ENCODE data around the genes SYTL2, PICALM, CCDC81 and PRSS23.

GRCh38 chr11:85643151-85643774 is 4.5 kb upstream of the TMEM126A start:
- PRO-cap, 3 experiments, result no peak in any of the 3 experiments

DNA sequence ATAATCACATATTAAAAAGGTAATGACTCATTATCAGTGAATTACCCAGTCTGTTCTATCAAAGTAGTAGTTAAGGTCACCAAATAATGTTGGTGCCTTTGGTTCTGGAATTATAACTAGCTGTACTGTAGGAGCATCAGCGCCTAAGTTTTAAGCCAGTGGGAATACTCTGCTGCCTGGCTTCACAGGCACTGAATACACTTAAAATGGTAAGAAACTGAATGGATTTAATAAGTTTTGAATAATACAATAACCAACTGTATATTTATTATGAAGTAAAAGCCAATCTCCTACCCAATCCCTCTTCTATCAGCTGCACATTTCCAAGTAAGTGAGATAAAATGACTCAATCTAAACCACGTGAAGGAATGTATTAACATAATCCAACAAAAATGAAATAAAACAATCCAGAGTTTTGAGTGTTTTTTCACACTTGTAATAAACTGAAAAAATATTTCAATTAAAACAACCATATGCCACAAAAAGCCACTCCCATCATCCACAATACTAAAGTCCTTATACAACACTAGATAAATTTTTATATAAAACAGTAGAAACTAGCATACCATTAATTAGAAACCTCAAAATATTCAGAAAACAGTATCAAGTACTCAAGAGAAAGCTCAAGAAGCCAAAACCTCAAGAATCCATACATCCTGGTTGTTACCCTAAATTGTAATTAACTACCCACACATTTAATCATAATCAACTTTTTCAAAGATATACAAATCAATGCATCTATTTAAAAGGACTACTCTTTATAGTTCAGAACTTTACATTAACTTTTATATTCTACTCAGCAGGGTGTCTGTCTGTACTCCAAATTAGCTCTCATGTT is 5.4 kb downstream of the CREBZF start:
- PRO-cap, 3 experiments, result no peak in any of the 3 experiments

GRCh38 chr11:85680793-85681399 is 5.1 kb downstream of the CCDC89 start:
- PRO-cap, 3 experiments, result no peak in any of the 3 experiments

DNA sequence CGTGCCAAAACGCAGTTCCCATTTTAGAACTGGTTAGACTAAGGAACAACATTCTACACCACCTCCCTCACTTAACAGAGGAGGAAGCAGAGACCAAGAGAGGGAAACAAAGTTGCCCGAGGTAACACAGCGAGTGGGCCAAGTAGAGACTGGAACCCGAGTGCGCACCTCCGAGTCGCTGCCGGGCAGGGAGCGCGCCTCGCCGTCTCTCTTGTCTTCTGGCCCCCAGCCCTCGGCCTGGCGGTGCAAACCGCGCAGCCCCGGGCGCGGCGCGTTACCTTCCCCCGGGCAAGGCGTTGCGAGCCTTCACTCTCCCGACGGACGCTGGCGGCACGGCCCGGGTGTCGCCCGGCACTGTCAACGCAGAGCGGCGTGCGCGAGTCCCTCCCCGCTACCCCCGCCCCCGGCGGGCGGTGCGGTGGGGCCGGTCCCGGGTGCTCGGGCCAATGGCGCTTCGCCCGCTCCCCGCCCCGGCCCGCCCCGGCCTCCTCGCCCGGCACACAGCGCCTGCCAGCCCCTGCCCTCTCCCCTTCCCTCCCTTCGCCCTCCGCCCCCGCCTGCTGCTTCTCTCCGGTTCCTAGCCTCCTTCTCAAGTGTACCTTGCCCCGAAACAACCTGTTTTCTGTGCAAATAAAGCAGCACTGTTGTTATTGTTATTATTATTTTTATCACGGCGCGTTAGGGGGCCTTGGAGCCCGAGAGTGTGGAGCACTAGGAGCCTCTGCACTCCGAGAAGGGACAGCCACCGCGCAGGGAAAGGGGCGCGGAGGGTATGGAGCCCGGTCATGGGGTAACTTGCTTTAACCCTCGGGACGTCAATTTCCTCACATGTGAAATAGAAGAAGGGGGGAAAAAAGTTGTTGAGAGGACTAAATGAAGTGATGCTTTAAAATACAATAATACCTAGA is at the start of gene SYTL2:
Gene SYTL2 (minus strand): TSS at position 356 of the 908 bp plus-strand sequence.
- PRO-cap, 3 experiments, result peak in 3 of 3 experiments; most common plus-strand start position 394 of the sequence (in 1); most common minus-strand start position 356 of the sequence (in 2)

- PRO-cap, 3 experiments, result no peak in any of the 3 experiments
Observed at GRCh38 chr11:85951135-85952080, 96.2 kb downstream of the CCDC83 start.

- PRO-cap, 3 experiments, result no peak in any of the 3 experiments
Observed at GRCh38 chr11:85983728-85984102, 85.2 kb downstream of the PICALM start.

DNA sequence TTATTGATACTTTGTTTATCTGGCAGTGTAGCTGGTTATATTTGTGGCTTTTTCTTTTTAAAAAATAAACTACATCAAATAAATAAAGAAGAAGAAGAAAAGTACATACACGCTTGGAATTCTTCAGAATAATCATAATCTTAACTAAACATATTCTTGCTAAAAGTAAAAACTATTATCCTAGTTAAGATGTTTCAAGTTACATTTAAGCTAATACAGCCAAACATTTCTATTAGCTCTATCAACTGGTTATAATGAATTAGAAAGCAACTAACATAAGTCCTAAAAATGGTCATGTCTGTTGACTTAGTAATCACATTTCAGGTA is 39.3 kb downstream of the PICALM start:
- PRO-cap, 3 experiments, result no peak in any of the 3 experiments

DNA sequence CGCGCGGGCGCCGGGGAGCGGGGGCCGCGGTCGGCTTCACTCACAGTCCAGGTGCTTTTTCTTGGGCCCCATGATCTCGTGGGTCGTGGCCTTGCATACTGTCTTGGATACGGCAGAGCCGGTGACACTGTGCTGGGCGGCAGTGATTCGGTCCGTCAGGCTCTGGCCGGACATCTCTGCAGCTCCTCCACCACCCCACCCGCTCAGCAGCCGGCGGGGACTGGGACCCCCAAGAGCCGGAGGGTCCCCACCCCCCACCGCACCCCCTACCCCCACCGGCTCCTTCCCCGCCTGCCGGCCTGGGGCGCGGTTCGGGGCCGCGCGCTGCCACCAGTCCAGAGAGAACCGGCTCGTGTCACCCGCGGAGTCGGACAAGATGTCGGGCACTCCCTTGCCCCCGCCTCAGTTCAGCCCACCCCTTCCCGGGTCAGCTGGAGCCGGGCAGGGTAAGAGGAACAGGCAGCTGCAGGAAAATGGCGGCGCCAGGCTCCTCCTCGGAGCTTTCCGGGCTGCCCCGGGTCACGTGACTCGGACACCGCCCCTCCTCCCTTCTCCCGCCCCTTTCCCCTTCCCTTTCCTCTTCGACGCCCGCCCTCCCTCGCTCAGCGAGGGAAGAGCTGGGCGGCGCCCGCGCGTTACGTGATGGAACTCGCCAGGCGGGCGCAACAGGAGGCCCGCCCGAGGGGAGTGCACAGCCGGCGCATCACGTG is at the start of gene PICALM:
Gene PICALM (minus strand): TSS at position 478 of the 710 bp plus-strand sequence.
- PRO-cap, 3 experiments, result peak in 3 of 3 experiments; most common minus-strand start position 475 of the sequence (in 2)

GRCh38 chr11:86179535-86180140 is 64.9 kb upstream of the EED start:
- PRO-cap, 3 experiments, result no peak in any of the 3 experiments

- PRO-cap, 3 experiments, result no peak in any of the 3 experiments
Observed at GRCh38 chr11:86245742-86246273, 1.3 kb downstream of the EED start.

GRCh38 chr11:86261099-86261581 is 16.6 kb downstream of the EED start:
- PRO-cap, 3 experiments, result no peak in any of the 3 experiments

DNA sequence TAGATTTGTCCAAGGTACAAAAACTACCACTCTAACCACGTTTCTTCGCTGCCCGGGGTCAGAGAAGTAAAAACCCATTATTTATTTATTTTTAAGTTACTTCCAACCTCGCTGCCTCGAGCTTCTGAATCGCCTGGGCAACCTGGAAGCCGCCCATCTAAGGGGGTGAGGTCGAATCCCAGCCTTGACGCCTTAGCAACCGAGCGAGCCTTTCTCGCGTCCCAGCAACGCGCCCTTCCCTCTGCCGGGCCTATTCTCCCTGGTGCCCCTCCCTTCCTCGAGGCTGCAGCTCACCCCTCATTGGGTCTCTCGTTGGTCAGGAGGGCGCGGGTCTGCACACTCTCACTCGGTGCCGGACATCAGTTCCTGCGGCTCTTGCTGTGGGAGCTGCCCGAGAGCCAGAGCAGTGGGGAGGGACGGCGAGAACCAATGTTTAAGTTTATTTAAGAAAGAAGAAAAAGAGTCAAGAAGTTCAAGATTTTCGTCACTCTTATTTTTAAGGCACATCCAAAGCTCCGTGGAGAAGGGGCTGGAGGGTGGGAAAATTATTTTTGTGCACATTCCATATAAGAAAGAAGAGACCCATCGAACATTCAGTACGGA is at the start of gene CCDC81:
Gene CCDC81 (plus strand): TSS at position 345 of the 603 bp plus-strand sequence.
- PRO-cap, 3 experiments, result no peak in any of the 3 experiments

GRCh38 chr11:86592715-86593886 is 207.2 kb upstream of the PRSS23 start:
- PRO-cap, 3 experiments, result no peak in any of the 3 experiments

DNA sequence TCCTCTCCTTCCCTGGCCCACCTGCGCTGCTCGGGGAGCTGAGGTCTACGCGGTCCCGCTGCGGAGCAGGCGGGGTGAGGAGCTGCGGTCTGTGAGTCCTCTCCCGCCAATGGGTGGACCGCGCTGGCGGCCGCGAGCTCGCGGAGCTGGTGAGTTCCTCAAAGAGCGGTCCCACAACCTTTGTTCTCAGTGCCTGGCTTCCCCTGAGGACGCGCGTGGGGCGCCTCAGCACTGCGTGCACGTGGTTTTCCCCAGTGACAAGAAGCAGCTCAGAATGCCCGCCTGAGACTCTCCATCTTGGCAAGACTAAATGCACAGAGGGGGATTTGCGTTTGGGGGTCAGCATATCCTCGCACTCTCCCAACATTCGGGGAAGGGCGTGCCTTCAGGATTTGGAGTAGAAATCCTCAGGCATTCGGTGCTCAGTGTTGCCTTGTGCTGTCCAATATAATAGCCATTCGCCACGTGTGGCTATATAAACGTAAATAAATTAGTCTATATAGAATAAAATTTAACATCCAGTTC is 128.0 kb upstream of the PRSS23 start:
- PRO-cap, 3 experiments, result peak in 2 of 3 experiments; most common plus-strand start position 183 of the sequence (in 1); most common minus-strand start position 111 of the sequence (in 2)

GRCh38 chr11:86799660-86800837 is at the start of gene PRSS23:
Gene PRSS23, plus strand, starts transcription at chr11:86800542.
- PRO-cap, 3 experiments, result peak in 3 of 3 experiments; most common plus-strand start chr11:86800548 (in 3); most common minus-strand start chr11:86800363 (in 3)

DNA sequence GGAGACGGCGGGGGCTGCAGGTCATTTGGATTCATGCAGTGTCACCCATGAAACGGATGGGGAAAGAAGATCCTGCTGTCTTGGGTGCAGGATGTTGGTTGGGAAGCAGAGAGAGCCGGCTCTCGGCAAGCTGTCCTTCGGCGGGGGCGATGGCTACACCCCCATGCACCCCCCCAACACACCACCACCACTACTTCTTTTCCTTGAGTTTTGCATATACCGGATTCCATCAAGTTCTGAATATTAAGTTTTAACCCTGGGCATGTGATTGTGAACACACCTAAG is 438 bp downstream of the PRSS23 start:
- PRO-cap, 3 experiments, result no peak in any of the 3 experiments

DNA sequence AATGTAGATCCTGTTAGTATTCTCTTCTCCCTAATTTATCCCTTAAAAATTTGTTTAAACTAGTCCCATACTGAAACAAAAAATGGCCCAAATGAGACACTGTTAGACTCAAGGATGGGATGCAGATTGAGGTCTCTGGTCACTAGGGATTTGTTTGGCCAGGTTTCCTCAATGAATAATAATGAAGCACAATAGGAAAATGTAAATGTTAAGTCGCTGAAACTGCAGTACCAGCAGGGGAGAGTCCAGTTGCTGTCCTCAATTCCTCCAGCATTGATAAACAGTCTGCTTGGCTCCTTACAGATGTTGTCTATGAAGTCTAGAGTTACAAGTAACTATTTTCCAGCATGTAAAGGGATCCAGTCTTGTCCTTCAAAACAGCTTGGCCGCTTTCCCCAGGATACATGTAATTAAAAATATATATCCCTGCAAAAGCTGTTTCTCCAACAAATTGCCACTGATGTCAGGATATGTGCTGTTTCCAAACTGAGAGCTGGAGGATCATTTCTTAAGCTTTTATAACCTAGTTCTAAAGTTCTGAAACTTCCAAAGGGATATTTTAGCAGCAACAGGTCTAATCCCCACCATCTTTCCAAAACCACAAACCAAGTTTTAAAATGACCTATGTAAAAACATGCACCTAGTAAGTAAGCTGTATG is 2.2 kb downstream of the FZD4 start:
- PRO-cap, 3 experiments, result peak in 3 of 3 experiments; most common plus-strand start position 227 of the sequence (in 3)

DNA sequence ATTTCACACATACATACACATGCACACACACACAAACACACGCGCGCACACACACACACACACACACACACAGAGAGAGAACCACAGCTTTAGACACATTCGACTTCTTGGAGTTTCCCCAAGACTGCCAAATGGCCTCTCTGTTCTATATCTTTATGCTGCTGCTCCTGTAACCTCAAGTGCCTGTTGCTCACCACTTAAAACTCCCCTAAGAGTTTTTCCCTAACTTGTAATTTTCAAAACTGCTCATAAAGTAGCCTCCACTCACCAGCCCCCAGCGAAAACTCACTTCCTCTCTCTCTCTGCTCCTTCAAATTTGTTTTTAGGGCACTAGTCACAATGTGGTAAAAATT is 35.8 kb downstream of the CTSC start:
- PRO-cap, 3 experiments, result no peak in any of the 3 experiments

- PRO-cap, 3 experiments, result no peak in any of the 3 experiments
Observed at GRCh38 chr11:88307809-88308506, 29.6 kb downstream of the CTSC start.

GRCh38 chr11:88509034-88509769 is 171.7 kb upstream of the CTSC start:
- PRO-cap, 3 experiments, result no peak in any of the 3 experiments

Data from Metastatic Breast Carcinoma in the Ovary (tissue), 3 donors.